Metastatic Breast Carcinoma in the Ovary (tissue), 3 donors: ENCODE measurements around a stretch of chr13.

- PRO-cap, 3 experiments, result peak in 1 of 3 experiments; most common minus-strand start chr13:111204934 (in 1)
Measured at GRCh38 chr13:111204389-111205593, 89.7 kb downstream of the ARHGEF7 start.

DNA sequence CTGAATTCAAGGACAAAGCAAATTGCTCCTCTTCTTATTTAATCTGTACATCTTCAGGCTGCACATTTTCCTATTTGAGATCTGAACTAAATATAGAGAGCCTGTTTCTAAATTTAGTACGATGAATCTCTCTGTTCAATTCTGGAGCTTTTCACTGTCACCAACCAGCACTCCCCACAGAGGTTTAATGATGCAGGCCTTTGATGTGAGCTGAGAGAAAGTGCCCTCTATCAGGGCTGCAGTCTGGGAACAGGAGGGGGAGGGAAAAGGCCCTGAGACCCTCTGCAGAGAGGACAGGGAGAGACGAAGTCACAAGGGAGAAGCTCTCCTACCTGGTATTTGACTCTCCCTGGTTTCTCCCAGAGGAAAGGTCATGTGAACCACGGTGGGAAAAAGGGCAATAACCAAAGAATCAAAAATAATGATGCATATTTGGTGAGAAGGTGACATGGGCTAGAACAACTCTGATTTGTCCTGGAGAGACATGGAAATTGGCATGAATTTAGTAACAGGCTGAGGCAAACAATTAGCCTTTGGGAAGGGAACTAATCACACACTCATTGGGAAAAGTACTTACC is 206.7 kb upstream of the SOX1 start:
- PRO-cap, 3 experiments, result no peak in any of the 3 experiments

GRCh38 chr13:112056266-112057091 is 10.5 kb upstream of the SOX1 start:
- PRO-cap, 3 experiments, result no peak in any of the 3 experiments

DNA sequence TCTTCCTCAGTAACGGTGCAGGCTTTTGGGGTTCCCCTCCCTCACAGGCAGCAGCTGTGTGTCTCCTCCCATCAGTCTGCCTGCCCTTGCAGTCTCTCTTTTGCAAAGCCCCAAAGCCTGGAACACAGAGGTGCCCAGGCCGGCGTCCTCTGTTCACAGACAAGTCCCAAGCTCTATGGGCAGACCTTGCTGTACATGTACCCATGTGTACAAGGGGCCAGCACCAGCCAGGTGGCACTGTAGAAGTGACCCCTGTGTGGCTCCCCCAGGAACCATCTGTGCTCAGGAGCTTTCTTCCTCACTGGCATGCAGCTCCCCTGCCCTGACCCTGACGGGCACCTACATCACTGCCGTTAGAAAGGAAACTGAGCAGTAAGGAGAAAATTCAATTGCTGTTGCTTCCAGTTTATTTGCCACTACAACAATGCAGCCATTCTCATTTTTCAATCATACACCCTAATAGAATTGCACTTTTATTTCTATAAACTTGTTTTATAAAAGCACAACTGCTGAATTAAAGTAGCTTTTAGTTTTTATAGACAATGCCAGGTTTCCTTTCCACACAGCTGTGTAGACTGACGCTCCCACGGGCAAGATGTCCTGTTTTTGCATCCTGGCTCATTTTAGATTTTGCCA is 60.1 kb downstream of the TUBGCP3 start:
- PRO-cap, 3 experiments, result no peak in any of the 3 experiments

DNA sequence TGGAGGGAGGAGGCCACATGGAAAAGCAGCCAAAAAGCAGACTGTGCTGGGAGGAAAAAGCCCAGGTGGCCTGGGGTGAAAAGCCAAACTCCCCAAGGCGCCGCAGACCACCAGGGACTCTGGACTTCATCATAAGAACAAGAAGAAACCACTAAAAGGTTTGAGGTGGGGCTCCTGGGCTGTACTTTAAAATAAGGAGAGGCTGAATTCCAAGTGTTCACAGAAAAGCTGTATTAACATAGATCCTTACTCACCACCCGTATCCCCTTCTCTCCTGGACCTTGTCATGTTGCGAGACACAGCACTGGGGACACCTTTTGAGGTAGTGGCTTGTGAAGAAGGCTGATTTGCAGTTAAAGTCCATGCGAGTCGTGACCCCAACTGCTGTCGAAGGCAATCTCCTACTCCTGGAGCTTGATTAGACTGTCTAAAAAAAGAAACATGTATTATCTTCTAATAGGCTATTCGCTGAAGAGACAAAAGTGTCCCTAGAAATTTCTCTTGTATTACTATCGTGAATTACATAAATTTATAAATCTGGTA is 32.1 kb downstream of the TUBGCP3 start:
- PRO-cap, 3 experiments, result no peak in any of the 3 experiments

DNA sequence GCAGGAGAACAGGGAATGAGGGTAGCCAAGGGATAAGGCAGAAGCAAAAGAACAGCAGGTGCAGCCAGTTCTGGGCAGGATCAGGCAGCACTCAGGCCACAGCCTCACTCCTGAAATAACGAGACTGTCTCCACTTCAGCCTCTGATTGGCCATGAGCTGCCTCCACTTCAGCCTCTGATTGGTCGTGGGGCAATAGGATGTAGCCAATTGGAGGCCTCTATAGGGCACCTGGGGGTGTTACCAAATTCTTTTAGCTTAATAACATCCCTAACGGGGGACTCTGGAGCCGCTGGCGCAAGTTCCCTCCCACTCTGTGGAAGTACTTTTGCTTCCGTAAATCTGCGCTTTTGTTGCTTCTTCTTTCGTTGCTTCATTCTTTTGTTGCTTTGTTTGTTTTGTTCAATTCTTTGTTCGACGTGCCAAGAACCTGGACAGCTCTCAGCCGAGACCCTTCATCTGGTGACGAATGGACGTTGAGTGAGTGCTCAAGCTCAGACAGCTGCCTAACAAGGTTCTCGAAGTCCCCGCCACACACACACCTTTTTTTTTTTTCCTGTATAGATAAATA is 31.8 kb upstream of the TUBGCP3 start:
- PRO-cap, 3 experiments, result no peak in any of the 3 experiments

DNA sequence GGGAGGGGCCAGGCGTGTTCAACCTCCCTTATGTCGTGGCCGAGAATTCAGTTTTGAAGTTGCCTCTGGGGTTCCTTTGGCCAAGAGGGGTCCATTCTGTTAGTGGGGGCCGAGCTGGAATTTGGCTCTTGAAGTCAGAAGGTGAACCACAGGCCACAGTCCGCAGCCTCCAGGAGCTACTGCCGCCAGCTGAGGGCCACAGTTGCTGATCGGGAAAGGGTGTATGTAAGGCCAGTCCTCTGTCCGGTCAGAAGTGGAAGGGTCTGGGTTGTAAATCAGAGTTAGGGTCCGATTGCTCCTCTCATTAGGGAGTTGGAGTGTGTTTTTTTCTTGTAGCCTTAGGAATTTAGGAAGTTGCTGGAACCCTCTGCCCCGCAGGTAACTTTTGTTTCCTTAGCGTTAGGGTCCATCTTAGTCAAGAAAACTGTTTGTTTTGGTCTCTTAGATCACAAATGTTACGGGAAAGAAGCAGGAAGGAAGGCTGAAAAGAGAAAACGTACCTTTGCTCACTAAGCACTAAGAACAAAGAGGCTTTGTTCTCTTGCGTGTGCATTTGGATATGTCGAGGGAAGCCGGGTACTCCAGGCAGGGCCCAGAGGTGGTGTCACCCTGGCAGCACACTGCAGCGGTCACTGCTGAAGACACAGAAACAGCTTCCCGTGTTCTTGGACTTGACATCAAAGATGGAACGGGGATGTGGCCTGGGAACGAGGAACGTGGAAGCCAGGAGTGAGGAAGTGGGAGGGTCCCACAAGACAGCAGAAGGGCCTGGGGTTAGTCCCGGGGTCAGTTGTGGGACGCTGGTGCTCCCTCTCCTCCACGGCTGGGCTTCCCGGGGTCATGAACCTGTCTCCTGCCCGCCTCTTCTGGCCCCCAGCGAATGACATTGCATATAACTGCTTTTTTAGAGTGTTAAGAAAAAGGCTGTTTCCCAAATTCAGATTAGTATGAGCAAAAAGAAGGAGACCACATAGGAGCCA is 31.3 kb downstream of the ATP11A start:
- PRO-cap, 3 experiments, result no peak in any of the 3 experiments

GRCh38 chr13:112728856-112729875 is 39.3 kb downstream of the ATP11A start:
- PRO-cap, 3 experiments, result no peak in any of the 3 experiments

DNA sequence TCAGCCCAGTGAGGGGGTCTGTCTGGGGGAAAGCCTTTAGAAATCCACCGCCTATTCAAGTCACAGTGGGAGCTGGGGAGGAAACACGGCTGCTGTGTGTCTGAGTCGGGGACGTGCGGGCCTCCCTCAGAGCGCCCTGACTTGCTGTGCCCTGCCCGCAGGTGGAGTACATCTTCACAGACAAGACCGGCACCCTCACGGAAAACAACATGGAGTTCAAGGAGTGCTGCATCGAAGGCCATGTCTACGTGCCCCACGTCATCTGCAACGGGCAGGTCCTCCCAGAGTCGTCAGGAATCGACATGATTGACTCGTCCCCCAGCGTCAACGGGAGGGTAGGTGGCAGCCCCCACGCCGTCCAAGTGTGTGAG is 137.8 kb upstream of the MCF2L start:
- PRO-cap, 3 experiments, result no peak in any of the 3 experiments

DNA sequence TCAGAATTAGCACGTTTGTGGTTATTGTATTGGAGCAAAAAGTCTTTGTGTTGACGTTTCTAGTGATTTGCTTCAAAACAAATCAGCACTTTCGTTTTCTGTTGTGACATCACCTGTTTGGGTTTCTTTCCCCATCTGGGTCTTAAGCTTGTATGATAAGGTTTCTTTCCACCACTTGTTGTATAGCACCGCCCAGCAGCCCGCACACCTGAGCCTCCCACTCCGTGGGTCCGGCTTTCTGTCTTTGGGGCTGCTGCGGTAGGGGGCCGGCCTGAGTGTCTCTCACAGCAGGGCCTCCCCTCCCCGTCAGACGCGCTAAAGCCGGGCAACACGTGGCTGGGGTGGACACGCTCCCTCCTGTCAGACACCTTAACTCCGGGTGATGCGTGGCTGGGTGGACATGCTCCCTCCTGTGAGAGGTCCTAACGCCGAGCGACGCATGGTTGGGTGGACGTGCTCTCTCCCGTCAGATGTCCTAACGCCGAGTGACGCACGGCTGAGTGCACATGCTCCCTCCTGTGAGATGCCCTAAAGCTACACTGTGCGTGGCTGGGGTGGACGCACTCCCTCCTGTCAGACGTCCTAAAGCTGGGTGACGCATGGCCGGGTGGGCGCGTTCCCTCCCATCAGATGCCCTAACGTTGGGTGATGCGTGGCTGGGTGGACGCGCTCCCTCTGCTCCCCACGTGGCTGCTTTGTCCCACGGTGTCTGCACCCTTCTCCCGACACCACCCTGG is 126.2 kb upstream of the MCF2L start:
- PRO-cap, 3 experiments, result no peak in any of the 3 experiments

- PRO-cap, 3 experiments, result no peak in any of the 3 experiments
Measured at GRCh38 chr13:112873200-112874170, 95.5 kb upstream of the MCF2L start.

- PRO-cap, 3 experiments, result peak in 1 of 3 experiments; most common minus-strand start chr13:112902459 (in 1)
Measured at GRCh38 chr13:112901996-112902557, 66.9 kb upstream of the MCF2L start.

GRCh38 chr13:112942662-112943061 is 26.4 kb upstream of the MCF2L start:
- PRO-cap, 3 experiments, result peak in 1 of 3 experiments; most common plus-strand start chr13:112942962 (in 1); most common minus-strand start chr13:112942785 (in 1)

DNA sequence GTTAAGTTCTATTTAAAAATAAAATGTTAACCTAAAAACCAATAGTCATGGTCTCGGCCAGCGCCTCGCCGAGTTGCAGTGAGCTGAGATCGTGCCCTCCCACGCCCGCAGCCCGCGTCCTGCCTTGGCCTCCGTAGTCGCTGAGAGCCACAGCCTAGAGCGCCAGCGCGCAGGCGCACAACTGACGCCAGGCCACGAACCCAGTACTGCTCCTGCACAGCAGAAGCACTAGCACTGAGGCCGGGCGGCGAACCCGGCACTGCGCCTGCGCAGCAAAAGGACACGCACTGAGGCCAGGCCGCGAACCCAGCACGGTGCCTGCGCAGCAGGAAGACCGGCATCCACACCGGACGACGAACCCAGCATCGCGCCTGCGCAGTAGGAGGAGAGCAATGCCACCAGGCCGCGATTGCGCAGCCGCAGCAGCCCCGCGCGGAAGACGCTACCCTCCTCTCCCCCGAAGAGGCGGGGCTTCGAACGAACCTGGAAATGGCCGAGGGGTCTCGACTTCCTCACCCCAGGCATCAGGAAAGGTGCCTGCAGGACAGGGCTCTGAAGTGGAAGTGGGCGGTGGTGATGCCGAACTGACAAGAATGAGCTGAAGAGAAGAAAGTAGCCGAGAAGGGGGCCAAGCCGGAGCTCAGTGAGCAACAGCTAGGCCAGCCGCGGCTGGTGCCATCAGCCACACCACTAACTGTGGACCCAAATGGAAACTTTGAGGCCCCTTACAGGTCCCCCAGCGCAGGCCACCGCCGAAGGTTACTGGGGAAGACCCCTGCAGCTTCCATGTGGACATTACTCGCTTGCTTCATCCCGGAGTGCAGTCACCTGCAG is 7.5 kb downstream of the F10 start:
- PRO-cap, 3 experiments, result peak in 1 of 3 experiments; most common minus-strand start position 373 of the sequence (in 1)

DNA sequence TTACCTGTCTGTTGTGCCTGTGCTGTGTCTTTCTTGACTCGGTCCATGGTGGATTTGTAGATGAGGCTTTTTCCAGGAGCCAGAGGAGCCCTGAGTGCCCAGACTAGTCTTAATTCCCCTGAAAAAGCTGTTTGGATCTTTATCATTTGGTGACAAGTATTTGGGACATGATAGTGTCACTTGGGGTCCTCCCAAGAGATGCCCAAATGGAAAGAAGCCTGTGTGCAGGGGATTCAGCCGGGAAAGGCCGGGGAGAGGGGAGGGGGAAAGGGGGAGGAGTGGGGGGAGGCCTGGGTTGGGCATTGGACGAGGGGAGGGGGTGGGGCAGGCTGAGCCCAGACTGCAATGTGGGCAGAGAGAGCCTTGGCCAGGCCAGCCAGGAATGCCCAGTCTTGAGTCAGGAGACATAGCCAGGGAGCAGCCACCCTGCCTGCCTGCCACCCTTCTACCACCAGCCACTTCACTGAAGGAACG is 333 bp downstream of the PROZ start:
- PRO-cap, 3 experiments, result no peak in any of the 3 experiments

DNA sequence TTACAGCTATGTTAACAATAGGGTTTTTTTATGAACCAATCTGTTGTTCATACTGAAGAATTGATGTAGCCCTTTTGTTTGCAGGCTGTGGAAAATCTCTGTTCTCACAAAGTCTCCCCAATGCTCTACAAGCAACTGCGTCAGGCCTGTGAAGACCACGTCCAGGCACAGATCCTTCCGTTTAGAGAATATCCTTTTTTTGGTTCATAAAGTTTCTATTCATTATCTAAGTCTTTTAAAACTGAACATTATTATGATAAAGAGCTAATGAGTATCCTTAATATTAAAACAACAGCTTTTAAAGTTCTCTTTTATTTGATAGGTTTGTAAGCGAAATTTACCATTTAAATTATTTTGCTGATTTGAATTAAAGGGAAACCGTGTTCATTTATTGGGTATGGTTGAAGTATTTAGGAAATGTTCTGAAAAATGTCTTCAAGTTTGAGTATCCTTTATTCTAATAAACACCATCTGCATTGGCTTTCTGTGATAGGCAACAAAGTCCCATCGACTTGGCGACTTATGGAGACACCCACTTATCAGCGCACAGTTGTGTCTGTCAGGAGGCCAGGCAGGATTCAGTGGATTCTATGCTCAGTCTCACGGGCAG is 9.6 kb downstream of the CUL4A start:
- PRO-cap, 3 experiments, result no peak in any of the 3 experiments

- PRO-cap, 3 experiments, result no peak in any of the 3 experiments
Measured at GRCh38 chr13:113239062-113239765, 29.8 kb downstream of the CUL4A start.

GRCh38 chr13:113242762-113243597 is 33.6 kb downstream of the CUL4A start:
- PRO-cap, 3 experiments, result no peak in any of the 3 experiments

GRCh38 chr13:113300087-113300455 is 3.0 kb downstream of the LAMP1 start:
- PRO-cap, 3 experiments, result no peak in any of the 3 experiments

- PRO-cap, 3 experiments, result no peak in any of the 3 experiments
Measured at GRCh38 chr13:113324331-113324784, 27.3 kb downstream of the LAMP1 start.